ENCODE data around the genes NOL6 and UBAP2.

GRCh38 chr9:33260943-33261644 is 3.4 kb downstream of the BAG1 start:
- PRO-cap, result no peak

DNA sequence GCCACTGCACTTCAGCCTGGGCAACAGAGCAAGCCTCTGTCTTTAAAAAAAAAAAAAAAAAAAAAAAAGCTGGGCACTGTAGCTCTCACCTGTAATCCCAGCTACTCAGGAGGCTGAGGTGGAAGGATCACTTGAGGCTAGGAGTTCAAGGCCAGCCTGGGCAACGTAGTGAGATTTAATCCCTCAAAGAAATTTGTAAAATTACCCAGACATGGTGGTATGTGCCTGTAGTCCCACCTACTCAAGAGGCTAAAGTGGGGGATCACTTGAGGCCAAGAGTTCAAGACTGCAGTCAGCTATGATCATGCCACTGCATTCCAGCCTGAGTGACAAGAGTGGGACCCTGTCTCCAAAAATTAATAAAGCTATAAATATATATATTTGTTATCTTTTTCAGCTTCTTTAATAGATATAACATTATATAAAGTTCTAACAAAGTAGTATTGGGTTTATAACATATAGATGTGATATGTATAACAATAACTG is 36.1 kb downstream of the NFX1 start:
- PRO-cap, result no peak

DNA sequence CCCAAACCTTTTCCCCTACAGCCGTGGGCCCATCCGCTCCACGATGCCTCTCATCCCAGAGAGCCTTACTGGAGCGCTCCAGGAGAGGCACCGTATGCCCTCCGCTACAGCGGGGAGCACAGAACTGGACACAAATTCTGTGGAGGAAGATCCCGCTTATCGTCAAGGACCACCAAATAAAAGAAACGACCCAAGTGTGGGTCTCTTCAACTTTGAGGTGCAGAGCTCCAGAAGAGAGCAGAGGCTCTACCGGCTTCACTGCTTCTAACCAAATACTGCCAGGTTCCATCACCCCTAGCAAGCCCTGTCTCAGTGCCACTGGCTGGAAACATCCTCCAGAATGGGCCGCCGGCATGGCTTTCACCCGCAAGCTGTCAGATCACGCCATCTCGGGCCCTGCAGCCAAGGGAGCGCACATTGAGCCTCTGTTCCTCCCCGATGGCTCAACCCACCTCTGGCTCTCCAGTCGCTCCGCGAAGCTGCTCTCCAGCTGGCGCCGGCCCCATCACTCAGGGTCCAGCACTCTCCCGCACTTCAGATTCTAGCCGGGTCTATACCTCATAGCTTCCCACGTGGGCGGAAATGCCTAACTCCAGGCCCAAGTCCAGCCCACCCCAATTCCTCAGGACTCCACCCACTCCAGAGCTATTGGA is at the start of gene NOL6:
NOL6 (minus strand) TSS at position 588 of the 653 bp plus-strand sequence.
- PRO-cap, result bidirectional peak, plus-strand start outside the sequence, minus-strand start at position 526 of the sequence

GRCh38 chr9:33506565-33506941 is 17.5 kb upstream of the ANKRD18B start:
- PRO-cap, result no peak

DNA sequence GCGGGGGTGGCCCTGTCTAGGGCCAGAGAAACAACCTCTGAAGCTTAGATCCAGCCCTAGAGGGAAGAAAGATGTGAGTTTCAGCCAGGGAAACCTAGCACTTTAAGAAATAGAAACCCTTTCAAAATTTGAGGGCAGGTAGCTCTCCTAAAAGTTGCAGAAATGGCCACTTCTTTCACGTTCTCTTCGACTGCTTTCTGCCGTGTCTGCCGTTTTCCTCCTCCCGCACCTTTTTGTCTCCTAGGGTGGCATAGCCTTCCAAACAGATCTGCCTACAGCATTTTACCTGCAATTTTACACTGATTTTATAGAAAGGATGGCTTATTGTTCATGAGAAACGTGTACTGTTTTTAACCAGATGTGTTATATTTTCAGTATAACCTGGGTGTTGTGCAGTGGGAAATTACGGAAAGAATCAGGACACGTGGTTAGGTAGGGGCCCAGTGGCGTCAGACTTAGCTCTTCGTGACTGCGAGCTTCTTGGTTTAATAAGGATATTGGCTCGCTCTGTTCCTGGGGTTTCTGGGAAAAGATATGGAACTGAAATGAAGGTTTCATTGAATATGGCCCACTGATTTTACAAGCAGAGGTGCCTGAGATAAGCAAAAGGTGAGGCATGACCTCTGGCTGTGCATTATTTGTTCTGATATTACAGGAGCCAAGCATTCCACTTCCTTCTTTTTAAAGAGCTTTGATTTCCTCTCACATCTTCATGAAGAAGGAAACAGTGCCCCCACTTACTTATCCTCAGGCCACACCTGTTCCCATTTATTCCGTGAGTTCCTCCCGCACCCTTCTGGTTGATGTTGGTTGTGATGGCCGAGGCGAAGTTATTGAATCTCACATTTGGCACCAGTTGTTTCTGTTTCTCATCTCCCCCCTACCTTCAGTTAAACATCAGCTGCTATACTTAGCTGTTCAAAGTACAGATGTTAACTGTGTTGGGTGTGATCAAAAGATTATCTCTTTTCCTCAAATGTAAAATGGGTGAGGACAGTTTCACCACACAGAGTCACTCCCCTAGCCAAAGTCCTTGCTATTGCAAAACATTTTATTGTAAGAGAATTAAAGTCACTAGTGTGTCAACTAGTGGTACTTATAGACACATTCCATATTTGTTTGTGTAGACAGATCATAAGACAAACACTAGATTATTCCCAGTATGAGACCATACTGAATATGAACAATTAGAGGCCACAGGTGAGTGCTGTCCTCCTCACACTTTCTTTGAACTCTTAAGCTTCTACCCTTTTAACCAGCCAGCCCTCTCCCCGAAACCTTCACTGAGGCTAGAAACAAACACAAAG is 43.5 kb upstream of the PRSS3 start:
- PRO-cap, result no peak

DNA sequence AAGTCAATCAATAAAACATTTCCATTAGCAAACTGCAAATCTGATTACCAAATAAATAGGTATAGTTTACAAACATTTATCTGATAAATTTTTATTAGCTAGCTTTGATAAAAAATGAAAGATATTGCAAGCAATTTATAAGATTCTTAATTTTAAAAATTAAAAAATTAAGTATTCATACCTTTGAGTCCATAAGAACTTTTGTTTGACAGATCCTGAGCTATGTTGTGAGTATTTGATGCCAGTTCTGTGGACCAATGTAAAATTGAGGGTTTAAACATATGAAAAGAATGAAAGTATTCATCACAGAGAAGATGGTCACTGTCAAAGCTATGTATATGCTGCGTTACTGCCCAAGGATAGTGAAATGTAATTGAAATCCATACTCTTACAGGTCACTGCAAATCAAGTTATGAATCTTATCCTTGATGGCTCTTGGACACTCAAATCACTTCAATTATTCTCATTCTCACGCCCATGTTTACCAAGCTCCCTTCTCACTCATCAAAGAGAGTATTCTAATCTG is 85.1 kb downstream of the UBAP2 start:
- PRO-cap, result no peak

DNA sequence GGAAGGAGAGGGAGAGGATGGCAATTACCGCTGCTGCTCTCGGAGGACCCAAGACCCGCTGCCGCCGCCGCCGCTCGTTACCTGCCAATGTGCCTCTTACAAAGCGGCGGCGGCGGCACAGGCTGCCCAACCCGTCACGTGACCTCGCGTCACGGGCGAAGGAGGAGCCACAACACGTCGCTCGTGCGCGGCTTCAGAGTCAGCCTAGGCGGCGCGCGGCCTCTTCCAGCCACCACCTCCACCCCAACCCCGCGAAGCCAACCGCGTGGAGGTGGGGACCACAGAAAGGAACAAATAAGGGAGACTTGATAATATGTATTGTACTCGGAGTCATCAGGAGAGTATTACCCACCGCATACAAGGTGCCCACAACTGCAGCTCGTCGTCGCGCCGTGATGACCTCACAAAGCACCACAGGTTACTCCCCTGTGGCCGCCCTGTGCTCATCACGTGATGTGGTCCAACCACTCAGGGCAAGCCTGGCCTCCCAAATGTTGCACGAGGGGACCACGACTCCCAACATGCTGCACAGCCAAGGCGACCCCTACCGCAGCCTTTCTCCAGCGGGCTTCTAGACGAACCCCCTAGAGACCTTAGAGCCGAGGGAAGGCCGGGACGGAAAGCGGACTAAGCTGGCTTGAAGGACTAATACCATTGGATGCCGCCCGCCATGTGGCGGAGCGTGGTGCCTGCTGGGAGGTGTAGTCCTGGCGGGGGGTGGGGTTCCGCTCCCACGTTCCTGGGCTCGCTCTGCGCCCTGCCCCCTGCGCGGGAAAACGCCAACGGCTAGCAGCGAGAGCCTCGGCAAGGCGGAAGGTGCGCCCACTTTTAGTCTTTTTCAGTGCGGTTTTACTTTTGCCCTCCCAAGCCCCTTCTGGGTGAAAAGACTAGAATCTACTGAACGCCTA is at the start of gene UBAP2:
UBAP2 (minus strand) TSS at position 91 of the 908 bp plus-strand sequence.
- PRO-cap, result bidirectional peak, plus-strand start at position 170 of the sequence, minus-strand start at position 91 of the sequence; bidirectional peak, plus-strand start at position 467 of the sequence, minus-strand start at position 595 of the sequence

DNA sequence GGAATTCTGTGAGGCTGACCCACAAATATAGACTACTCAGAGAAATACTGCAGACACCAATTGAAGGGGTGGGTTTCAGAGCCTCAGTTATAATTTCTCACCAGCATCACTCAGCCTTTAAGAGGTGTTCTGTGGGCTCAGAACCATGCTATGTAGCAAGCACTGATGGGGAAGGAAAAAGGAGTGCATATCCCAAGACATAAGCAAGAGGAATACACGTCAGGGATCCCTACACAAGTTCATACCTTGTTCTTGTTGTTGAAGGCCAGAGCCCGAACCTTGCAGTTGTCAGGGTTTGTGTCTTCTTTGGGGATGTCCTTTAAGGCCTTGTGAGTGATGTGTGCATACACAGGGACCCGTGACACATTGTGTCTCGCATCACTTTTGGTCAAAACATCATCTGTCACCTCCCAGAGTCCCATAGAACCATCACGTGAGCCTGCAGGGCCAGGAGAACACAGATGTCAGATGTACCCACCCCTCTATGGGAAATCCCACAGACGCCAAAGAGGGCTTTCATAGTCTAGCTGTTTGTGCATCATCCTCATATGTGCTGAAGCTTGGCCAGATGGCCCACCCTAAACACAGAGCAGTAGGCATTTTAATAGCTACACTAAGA is 28.3 kb downstream of the DCAF12 start:
- PRO-cap, result no peak

DNA sequence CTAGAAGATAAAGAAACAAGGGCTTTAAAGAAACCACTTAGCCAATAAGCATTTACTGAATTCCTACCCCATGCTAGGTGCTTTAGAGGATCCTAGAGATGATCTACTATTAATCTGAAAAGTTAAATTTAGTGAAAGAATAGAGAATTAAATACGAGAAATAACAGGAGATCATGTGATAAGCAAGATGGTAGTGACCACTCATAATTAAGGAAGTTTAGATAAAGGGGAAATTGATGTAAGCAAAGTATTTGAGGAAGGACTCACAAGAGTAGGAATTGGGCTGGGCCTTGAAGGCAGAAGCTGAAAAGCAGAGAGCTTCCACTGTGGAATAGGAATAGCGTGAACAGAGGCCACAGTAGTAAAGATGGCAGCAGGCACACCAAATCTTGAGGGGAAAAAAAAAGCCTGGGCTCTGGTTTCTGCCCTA is 38.1 kb downstream of the KIF24 start:
- PRO-cap, result no peak

DNA sequence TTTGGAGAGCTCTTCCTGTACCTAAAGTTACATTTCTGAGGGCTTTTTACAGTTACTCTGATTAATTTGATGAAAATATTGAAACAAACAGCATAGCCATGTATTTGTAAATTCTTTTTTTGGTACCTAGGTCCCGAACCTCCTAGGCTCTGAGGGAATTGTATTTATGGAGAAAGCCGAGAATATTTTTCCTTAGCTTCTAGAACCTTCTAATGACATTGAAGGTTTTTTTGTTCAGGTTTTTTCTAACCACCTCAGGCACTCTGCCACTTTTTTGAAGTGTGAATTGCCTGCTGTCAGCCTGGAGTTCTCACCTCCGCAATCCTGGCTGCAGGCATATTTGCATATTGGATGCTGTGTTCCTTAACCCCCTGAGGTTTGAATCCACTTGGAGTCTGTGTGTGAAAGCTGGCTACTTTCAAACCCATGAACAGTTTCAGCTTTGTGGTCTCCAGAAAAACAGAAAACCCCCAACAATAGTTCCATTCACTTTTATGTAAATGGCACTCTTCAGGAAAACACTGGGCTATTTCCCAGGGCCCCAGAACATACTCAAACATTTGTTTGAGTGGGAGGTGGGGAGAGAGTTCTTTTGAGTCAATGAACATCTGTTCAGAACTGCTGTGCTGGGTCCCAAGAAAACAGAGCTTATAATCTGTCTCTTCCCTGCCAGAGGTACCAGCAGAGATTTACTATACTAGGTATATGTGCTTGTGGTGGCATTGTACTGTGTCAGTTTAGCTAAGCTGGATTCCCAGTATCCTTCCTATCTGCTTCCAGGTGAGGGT is 4.9 kb downstream of the NUDT2 start:
- PRO-cap, result no peak

DNA sequence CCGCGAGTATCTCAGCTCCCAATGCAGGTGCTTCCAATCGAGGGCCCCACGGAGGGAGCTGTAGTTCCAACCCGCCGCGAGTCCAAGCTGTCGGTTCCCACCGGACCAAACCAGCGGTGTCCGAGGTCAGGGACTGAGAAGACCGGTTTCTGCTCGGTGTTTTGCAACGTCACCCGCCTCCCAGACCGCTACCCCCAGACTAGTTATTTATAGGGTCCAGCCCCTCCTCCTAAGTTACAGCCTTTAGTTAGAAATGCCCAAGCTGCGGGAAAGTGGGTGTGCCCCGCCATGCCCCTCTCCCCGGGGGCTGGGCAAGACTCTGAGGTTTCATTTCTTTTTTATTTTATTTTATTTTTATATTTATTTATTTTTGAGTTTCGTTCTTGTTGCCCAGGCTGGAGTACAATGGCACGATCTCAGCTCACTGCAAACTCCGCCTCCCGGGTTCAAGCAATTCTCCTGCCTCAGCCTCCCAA is 765 bp upstream of the MYORG start:
- PRO-cap, result no peak

- PRO-cap, result no peak
These were observed 4.7 kb upstream of the MYORG start for GRCh38 chr9:34381267-34381969.

DNA sequence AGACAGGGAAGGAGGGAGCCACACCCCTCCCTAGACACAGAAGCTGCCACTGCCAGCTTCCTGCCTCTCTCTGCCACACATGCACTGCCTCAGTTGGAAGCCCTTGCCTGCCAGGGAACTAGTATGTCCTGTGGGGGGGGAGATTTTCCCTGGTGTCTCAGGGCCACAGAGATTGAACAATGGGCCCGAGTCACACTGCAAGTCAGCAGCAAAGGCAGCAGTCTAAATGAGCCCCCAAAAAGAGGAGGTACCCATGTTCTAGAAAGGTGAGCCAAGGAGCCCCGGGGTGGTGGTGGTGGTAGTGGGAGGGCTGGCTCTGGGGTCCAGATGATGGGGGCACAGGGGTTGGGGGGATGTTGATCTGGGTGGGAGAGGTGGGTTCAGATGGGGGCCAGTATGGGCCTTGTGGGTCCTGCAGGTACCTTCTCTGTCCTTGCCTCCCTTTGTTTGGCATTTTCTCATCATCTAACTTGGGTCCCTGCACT is 885 bp upstream of the C9orf24 start:
- PRO-cap, result no peak

GRCh38 chr9:34399239-34400174 is 1.9 kb upstream of the C9orf24 start:
- PRO-cap, result no peak

- PRO-cap, result unidirectional peak, plus-strand start at chr9:34457423; unidirectional peak, plus-strand start at chr9:34457454
These were observed 1.1 kb downstream of the FAM219A start for GRCh38 chr9:34456958-34458018.

GRCh38 chr9:34562845-34563539 is 26.5 kb downstream of the CNTFR start:
- PRO-cap, result no peak

DNA sequence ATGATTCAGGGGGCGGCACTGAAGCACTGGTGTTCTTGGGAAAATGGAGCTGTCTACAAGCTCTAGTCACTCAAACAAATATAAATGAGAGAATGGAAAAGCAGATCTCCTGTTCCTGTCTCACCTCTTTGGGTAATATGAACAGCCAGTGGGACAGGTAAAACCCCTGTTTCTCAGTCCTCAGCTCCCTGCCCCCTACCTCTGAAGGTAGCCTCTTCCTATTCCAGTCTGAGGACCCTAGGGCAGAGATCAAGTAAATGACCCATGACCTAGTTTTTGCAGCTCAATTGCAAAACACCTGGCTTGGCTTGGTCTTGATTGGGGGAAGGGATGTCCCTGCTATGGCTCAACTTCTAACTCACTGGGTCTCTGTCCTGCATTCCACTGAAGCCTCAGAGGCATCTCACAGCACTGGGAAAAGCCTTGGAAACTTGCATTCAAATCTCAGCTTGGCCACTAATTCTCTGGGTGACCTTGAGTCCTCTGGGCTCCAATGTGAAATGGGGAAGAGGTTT is 1.7 kb upstream of the GALT start:
- PRO-cap, result no peak

DNA sequence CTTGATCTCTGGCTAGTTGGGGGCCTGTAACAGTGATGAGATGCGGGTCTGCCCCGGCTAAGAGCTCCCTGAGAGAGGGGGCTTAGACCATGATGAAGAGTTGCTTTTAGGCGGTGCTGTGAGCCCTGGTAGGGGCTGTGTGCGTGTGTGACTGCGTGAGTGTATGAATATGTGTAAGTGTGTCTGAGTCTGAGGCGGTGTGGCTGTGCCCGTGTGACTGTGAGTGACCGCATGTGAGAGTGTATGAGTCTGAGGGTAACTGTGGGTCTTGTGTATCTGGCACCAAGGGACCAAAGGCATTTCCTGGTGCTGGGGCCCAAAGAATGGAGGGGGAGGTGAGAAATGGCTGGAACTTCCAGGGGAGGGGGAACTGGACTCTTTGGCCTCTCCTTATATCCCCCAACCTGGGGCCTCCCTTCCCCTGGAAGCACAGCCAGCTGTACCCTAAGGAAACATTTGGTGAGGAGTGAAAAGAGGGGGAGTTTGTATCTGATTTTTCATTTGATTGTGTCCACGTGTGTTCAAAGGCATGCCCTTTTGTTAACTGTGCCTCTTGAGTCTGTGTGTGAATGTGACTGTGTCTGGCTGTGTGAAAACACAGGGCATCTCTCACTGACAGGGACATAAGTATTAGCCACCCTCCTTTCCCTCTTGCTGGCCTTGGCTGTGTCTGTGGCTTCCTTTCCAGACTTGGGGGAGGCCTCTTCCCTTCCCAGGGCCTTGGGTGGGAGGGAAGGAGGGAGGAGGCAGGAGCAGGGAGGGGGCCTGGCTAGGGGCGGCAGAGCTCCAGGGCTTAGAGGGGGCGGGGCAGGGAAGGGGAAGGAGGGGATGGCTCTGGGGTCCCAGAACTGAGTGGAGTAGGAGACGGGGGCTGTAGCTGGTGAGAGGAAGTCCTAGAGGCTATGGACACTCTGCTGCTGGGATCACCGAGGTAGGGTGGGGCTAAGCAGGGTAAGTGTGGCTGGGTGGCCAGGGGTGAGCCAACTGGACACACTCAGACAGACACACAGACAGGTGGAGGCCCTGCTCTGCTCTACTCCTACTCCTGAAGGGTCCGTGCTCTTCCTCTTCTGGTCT is 1.4 kb downstream of the IL11RA start:
- PRO-cap, result no peak

DNA sequence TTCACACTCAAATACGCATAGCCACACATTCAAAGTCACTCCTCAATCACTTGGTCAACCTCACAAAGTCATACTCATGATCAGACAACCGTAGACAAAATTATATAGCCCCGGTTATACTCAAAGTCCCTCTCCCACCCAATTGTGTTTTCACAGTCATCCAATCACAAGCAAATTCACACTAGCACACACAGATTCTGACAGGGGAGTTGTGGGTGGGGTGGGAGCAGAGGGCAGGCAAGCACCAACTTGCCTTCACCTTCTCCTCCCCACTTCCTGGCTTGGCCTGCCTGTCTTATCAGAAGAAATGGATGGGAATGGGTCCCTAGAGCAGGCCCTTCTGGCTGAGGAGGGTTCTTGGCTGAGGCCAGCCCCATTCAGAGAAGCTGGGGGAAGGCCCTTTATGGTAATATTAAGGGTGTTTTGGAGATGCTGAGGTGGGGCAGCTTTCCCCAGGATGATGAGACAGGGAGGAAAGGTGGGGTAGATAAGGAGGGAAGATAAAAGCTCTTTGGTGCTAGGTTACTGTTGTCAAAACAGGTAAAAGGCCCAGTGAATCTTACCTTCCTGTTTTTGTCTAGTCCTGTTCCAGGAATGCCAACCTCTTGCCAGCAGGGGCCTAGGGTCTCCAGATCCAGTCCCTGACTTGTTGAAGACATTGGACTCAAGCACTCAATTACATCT is 625 bp upstream of the CCL27 start:
- PRO-cap, result no peak

DNA sequence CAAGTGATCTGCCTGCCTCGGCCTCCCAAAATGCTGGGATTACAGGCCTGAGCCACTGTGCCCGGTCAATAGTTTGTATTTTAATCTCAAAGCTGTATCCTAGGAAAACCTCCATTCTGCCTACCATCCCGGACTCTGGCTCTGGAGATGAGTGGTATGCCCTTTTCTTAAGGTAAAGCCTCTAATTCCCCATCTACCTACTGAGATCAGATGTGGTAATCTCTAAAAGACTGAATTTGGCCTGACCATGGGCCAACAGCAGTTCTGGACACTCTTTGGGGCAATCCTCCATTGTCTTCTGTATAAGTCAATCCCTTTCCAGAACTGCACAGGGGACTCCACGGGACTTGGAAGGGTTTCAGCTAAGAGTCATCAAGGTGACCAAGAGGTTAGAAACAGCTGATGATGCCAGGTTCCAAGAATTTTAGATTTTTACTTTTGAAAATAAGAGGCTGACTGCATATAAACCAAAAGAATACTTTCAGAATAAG is 1.7 kb downstream of the VCP start:
- PRO-cap, result no peak

Data from WTC11 (cell line).